ENCODE results near the gene PABPC4L.

GRCh38 chr4:127783942-127784484 lies 1.9 kb downstream of the HSPA4L start:
- PRO-cap = no peak

- PRO-cap = no peak
Observed at GRCh38 chr4:128031616-128032070, 29.5 kb upstream of the LARP1B start.

GRCh38 chr4:128037208-128037524 lies 23.9 kb upstream of the LARP1B start:
- PRO-cap = no peak

- PRO-cap = no peak
Observed at GRCh38 chr4:128228052-128228470, 59.6 kb downstream of the PGRMC2 start.

GRCh38 chr4:128660125-128661286 lies 149.0 kb upstream of the JADE1 start:
- PRO-cap = no peak

DNA sequence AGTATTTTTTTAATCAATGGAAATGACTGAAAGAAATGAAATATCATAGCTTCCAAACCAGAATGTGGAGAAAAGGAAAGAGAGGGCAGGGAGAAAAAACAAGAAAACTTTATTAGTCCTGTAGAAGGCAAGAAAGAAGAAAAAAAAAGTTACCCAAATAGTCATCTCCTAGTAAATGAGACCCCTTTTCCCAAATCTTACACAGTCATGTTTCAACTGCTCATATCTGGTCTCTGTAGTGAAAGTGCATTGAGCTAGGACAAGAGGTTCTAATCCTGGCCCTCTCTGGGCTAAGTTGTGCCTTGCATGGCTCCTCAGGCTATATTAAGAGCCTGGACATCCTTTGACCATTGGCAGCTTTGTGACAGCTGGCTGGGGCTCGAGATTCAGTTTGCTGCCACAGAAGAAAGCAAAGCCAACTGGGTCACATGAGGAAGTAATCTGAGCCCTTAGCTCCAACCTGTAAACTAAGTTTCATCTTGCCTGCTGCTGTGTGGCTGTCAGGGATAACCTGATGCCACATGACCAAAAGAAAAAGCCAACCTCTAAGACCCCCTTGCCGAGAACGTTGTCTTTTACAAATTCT lies 51.9 kb upstream of the JADE1 start:
- PRO-cap = no peak

GRCh38 chr4:128811583-128811986 lies 2.1 kb downstream of the JADE1 start:
- PRO-cap = no peak

- PRO-cap = no peak
Observed at GRCh38 chr4:128854269-128854987, 44.9 kb downstream of the JADE1 start.

DNA sequence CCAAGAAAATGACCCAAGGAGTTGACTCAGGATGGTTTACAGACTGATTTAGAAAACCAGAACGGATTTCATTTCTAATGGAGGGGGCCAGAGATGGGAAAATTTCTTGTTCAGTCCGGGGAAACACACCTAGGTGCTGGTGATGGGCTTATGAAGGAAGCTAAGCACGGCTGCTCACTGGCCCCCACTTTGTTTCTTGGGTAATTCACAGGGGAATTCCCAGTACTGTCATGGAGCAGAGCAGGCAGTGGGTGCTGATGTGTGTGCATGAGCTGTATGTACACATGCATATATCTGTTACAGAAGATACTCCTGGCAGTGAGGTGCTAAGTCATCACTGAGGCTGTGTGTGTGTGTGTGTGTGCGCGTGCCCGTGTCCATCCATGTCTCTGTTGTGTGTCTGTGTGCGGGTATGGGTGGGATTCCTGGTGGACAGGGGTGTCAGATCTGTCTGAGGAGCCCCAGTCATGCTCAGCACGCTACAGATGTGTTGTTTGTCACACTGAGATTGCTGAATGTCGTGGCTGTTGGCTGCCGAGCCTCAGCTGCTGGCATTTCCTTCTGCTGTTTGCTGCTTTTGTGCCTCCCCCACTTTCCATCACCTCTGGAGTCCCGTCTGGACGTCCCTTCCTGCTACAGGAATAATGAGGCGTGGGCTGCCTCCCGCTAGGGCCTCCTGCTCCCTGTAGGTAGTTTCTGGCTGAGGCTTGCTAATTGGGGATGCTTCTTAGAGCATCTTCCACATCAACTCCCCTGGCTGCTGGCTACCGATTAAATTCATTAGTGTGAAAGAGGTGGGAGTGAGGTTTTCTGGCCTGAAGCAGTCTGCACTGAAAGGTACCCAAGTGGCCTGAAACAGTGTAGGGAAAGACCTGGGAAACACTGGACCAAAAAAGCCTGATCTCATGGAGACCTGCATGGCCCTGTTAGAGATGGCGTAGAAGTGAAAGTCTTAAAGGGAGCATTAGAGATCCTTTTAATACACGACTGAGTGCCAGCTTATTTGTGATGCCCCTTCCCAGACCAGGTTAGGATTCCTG lies 53.4 kb downstream of the JADE1 start:
- PRO-cap = no peak

DNA sequence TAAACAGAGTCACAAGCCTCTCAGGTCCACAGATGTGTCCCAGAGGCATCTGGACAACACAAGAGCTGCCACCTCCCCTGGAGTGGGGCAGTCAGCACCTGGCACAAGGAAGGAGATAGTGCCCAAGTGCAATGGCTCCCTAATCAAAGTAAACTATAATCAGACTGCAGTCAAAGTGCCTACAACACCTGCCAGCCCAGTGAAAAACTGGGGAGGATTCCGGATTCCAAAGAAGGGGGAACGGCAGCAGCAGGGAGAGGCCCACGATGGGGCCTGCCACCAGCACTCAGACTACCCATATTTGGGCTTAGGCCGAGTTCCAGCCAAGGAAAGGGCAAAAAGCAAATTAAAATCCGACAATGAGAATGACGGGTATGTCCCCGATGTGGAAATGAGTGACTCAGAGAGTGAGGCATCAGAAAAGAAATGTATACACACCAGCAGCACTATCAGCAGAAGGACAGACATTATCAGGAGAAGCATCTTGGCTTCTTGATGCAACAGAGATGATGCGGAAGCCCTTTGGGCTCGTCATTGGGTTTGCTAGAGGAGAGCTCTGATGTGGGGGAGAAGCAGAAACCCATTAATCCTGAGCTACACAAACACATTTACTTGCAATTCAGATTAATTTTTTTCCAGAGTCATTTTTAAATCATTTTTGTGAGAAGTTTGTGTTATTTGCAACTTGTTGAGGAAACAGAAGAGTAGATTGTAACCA lies 62.4 kb downstream of the JADE1 start:
- PRO-cap = no peak

- PRO-cap = no peak
Observed at GRCh38 chr4:128918876-128919322, 109.4 kb downstream of the JADE1 start.

DNA sequence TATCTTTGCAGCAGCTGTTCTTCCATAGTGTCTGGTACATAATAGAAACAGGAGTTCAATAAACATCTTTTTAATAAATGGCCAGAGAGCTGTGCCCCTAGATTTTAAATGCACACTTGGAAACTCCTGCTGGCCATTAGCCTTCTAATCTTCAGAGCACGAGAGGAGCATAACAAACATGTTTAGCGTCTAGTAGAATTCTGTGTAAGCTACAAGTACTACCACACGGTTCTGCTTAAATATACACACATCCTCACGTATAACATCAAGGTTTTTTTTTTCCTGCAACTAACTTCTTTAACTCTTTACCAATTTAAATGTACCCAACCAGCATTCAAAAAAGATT lies 705 bp downstream of the SCLT1 start:
- PRO-cap = no peak

GRCh38 chr4:129094347-129094557 lies 913 bp upstream of the SCLT1 start:
- PRO-cap = no peak

DNA sequence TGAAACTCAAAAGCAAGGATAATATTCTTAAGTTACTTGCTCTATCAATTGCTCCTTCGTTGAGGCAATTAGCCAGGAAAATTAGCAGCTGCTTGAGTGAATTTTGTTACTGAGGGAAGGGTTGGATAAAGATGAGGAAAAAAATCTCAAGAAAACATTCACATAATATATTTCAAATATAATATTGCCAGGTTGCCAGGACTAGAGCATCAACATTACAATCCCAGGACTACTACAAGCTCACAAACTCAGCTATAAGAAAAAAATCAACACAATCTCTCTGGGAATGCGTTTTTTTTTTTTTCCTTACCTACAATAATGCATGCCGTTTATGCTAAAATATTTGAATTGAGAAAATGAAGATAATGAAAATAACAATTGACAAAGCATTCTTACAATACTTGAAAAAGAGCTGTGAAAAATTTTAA lies 1129.1 kb downstream of the C4orf33 start:
- PRO-cap = no peak

GRCh38 chr4:131596936-131597252 lies 1552.2 kb upstream of the PCDH10 start:
- PRO-cap = no peak

DNA sequence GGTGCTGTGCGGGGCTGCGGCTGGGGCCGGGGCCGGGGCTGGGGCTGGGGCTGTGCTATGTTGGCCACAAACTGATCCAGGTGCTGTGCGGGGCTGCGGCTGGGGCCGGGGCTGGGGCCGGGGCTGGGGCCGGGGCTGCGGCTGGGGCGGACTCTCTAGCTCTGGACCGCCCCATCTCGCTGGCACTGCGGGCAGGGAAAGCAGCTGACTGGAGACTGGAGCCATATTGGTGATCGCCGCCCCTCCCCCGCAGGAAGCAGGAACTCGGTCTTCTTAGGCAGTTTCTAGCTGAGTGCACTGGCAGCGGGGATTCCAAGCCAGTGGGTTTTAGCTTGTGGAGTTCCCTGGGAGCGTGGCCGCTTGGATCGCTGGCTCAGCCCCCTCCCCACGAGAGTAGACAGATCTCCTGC lies 804.3 kb upstream of the PCDH10 start:
- PRO-cap = no peak

GRCh38 chr4:133146913-133147216 lies 2.2 kb upstream of the PCDH10 start:
- PRO-cap = no peak

- PRO-cap = bidirectional peak, plus-strand start at chr4:133152884, minus-strand start at chr4:133152815
Observed at GRCh38 chr4:133152477-133153114, 3.5 kb downstream of the PCDH10 start.

DNA sequence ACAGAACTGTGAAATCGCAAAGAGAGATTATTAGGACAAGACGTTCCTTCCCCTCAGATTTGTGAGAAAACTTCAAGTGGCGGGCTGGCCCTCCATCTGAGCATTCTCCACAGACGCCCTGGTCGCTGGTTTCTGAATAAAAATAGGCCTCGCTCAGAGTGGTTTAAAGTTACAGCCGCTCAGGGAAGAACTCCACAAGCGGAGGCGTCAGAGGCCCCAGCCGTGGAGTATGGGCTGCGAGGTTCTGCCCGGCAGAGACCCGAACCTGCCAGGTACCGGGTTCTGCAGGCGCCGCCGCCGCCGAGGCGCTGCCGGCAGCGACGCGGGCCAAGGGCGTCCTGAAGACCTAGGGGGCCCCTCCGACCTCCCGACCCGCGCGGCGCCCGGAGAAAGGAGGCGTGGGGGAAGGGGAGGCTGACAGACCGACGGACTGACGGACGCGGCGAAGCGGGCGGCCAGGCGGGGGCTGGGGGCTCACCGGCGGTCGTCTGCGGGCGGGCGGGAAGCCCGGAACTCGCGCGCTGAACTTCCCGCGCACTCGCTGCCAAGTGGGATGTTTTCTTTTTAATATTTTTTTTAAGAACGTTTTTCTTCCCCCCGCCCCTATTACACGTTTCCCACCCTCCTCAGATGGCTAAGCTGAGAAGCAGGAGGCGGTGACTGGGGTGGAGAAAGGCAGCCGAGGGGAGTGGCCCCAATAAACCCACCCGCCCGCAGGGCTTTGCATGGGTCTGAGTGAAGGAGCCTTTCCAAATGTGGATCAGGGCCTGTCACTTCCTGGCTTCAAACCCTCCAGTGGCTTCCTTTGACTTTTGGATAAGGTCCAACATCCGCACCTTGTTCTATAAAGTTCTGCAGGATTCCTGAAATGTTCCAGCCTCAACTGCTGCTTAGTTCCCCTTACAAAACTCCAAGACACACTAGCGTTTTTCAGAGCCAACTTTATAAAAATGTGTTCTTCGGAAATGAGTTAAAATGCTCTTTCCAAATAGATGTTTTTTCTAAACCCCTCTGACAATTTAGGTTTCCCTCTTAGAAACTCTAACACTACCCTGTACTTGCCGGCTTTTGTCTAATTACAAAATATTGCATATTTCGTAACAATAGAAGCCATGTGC lies at the start of gene PABPC4L:
Gene PABPC4L, minus strand, starts transcription at position 550 of the 1,118 bp plus-strand sequence.
- PRO-cap = unidirectional peak, minus-strand start at position 550 of the sequence

DNA sequence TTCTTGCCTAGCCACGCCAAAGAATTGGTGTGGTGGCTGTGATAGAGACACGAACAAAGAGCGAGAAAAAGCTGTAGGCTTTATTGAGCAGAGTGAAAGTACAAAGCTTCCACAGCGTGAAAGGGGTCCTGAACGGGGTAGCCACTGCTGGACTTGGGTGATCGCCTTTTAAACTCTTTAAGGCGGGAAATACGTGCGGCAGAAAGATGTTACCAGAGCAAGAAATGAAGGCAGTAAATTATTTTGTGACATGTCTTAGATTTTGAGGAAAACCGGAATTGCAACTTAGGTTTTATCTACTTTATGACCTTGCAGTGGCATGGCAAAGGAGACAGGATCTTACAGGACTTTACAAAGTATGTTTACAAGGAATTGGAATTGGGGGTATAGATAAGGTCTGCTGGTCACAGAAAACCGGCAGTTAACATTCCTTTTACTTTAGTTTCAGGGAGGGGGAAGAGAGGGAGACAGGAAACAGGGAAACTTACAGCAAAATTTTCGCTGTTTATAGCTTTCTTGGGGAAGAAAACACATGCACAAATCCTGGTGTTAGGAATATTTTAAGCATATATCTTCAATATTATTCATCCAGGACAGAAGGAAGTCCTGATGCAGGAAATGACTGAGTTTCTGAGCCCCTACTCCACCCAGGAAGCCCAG lies 421.2 kb upstream of the PABPC4L start:
- PRO-cap = no peak

Measured in right common carotid artery plus branches (tissue), 1 donor.